GM19239 (cell line): ENCODE data around the gene PPP1R3A.

DNA sequence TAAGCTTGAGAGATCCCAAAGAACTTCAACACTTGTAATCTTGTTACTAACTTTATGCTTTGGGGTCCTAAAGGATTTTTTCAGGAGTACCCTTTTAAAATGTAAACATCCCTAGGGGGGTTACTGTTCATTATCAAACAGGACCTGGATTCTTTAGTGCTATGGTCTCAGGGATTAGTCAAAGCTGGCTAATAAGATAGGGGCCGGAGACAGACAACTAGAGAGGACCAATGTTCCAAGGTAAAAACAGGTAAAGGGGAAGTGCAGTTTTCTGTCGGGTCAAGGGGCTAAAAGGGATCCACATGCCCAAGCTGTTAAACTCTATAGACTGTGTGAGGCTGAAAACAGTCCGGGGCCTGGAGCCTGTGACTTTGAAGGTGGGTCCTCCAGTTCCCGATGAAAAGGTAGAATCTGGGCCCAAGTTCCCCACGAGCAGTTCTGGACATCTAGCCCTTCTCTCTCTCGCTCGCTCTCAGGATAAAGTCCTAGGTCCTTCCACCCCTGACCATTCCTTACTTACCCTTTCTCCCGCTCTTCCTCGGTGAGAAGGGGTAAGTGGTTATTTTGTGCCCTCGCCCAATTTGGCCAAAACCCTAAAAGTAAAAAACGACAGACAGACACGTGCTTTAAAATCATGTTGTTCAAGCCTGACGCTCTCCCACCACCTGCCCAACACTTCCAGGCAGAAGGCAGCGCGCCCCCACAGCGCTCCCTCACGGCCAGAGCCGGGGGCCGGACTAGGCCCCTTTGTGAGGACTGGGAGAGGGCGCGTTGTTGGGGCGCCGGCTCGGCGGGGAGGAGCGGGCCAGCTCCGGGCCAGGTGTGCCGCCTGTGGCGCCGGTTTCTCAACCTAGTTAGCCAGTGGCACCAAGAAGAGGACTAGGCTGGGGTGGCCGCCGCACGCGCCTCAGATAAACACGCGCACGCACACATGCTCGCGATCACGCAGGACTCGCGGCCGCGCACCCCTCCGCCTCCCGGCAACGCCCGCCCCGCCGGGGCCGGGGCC lies 657 bp downstream of the IMMP2L start:
- RRBS: 2% methylated on average over 5 of the region's 51 CpGs

GRCh38 chr7:112080263-112080912 lies 125.8 kb downstream of the DOCK4 start:
- RRBS: no CpG with 5 or more reads among the region's 6 CpGs

DNA sequence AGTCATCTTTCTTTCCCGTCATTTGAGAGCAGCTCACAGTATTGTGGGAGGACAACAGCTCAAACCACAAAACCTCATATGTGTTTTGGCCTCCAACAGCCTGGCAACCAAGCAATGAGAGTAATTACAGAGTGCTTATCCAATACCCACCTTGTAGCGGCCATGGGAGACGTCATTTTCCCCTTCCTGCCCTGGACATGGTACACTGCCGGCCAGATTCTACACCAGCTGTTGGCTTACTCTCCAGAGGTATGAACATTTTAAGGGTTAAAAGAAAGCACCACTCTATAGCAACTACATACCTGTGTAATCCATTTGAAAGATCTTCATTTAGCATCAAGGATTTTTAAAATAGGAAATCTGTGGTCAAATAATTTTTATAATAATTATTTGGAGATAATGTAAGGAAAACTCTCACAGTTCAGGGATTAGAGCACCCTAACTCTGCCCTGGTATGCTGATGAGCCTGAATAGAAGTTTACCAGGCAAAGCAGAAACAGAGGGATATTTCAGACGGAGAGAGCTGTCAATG lies 49.0 kb downstream of the DOCK4 start:
- RRBS: no CpG with 5 or more reads among the region's 5 CpGs

- RRBS: no CpG with 5 or more reads among the region's 10 CpGs
Observed at GRCh38 chr7:112203972-112204536, 2.1 kb downstream of the DOCK4 start.

GRCh38 chr7:112211317-112211809 lies 4.9 kb downstream of the ZNF277 start:
- RRBS: no CpG with 5 or more reads among the region's 2 CpGs

GRCh38 chr7:112422601-112423438 lies 27.4 kb upstream of the IFRD1 start:
- RRBS: no CpG with 5 or more reads among the region's 8 CpGs

GRCh38 chr7:112451429-112451739 lies 1.1 kb downstream of the IFRD1 start:
- RRBS: no CpG with 5 or more reads among the region's 9 CpGs

DNA sequence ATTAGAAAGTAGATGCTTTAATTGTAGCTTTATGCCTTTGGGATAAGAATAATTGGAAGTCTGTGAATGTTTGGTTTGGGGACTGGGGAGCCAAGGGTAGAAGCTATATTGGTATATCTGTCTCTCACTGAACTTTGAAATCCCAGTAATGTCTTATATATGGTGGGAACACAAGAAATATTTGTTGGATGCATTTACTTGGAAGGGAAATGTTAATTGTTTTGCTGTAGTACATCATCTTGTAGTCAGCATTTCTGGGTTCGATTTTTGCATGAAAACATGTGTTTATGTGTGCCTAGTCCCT lies 13.3 kb upstream of the LSMEM1 start:
- RRBS: no CpG with 5 or more reads among the region's 1 CpG

- RRBS: no CpG with 5 or more reads among the region's 4 CpGs
Observed at GRCh38 chr7:112470238-112470675, 10.5 kb upstream of the LSMEM1 start.

DNA sequence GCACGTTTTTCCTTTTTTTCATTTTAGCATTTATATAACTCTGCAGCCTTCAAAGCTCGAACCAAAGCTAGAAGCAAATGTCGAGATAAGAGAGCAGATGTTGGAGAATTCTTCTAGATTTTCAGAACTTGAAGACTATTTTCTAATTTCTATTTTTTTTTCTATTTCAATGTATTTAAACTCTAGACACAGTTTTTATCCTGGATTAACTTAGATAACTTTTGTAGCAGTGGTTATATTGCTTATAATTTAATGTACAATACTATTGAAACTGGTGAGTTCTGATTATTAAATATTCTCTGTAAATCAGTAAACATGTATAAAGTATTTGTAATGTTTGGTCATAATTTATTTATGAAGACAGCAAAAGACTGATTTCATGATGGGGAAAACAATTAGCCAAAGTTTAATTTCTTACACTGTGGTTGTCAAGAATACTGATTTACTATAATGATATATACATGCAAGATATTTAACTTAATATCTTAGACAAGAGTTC lies 5.3 kb upstream of the LSMEM1 start:
- RRBS: no CpG with 5 or more reads among the region's 3 CpGs

- RRBS: no CpG with 5 or more reads among the region's 6 CpGs
Observed at GRCh38 chr7:112485629-112486081, 4.9 kb downstream of the LSMEM1 start.

- RRBS: no CpG with 5 or more reads among the region's 28 CpGs
Observed at GRCh38 chr7:113593033-113593488, 325.7 kb downstream of the PPP1R3A start.

GRCh38 chr7:113918537-113919413 lies at the start of gene PPP1R3A:
Gene PPP1R3A (minus strand): TSS chr7:113919009.
- RRBS: no CpG with 5 or more reads among the region's 6 CpGs

GRCh38 chr7:116210818-116211858 lies 799 bp downstream of the TES start:
- RRBS: 3% methylated on average over 3 of the region's 44 CpGs

- RRBS: no CpG with 5 or more reads among the region's 1 CpG
Observed at GRCh38 chr7:116571027-116571391, 46.2 kb downstream of the CAV1 start.

DNA sequence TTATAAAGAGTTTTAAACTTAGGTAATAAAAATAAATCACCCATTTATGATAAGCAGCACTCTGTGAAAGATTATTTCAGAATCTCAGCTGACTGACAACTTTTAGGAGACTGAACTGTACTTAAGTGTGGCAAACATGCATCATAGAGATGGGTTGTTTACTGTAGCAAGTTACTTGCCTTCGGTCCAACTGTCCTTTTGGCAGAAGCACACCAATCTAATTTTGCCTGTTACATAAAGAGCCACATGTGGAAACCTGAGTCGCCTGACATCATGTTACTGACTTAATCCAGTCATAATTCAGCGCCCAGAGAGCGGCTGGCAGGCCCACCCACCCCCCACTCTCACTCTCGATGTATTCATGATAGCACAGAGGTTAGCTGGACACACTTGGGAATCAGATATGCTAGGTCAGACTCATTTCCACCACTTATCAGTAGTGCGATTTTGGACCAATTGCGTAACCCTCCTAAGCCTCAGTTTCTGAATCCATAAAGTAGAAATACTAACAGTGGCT lies 57.3 kb upstream of the CAPZA2 start:
- RRBS: no CpG with 5 or more reads among the region's 7 CpGs

- RRBS: no CpG with 5 or more reads among the region's 7 CpGs
Observed at GRCh38 chr7:117072538-117073211, 119.4 kb downstream of the ST7 start.

DNA sequence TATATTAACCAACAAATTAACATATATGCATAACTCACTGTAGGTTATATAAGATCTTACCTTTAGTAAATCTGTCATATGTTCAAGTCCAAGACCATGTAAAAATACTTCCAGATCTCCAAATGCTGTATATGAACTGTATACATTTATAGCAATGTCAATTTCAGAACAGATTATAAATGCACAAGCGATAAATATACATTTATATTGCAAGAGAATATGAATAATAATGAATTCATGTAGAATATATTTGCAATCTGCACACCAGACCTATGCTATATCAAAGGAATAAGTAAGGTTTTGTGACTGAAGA lies 45.3 kb downstream of the ASZ1 start:
- RRBS: no CpG with 5 or more reads among the region's 1 CpG

GRCh38 chr7:117762235-117763149 lies 110.7 kb downstream of the CTTNBP2 start:
- RRBS: no CpG with 5 or more reads among the region's 7 CpGs

GRCh38 chr7:117827911-117828427 lies 45.3 kb downstream of the CTTNBP2 start:
- RRBS: no CpG with 5 or more reads among the region's 3 CpGs